WTC11 (cell line): ENCODE results near the gene FAM200B.

- PRO-cap: no peak
Observed at GRCh38 chr4:10180959-10181844, 64.6 kb upstream of the WDR1 start.

DNA sequence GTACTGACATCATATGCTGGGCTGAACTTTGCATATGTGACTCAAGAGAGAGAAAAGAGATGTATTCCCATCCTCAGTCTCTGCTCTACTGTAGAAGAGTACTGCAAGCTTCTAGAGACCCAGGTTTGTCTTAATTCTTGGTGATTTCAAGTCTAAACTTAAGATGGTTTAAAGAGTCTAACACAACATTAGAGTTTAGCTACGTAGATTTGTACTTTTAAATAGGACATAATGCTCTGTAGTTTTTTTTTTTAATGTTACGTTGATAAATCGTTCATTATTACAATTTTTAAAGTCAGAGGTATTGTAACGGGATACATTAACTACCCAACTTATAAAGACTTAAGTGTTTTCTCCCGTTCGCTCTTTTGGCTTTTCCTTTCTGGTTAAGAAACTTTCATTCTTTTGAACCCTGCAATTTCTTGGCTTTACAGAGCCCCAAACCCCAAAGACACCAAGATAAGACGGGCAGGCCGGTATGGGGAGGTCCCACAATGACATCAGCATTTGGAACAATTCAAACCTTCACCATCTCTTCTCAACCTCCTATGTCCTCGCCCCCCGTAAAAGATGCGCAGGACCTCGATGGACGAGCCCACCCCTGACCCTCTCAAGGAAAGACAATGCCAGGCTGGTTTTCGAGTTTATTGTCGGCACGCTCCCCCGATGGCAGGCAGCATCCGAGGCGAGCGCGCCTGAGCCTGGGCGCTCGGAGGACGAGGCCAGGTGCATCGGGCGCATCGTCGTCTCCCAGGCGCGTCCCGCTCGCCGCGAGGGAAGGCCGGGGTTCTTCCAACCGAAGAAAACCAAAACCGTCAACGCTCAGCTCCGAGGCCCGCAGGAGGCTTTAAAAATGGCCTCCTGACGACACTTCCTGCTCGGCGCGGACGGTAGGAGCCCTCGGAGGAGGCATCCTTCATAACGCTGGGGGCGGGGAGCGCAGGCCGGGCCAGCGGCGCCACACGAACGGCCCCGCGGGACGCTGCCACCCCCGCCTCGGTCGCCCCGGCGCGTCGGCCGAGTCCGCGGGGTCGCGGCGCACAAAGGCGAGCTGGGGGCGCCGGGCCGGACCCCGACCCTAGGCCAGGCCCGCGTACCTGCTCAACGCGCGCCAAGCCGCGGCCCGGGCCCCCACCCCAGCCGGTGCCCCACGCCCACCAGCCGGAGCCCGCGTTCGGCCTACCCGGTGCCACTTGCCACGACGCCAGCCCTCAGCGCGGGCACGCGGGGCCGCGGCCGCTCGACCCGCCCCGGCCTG, 846 bp downstream of the ZNF518B start:
- PRO-cap: bidirectional peak, plus-strand start at position 919 of the sequence, minus-strand start at position 863 of the sequence

GRCh38 chr4:10461185-10461866, 4.1 kb upstream of the ZNF518B start:
- PRO-cap: bidirectional peak, plus-strand start at chr4:10461488, minus-strand start at chr4:10461356

DNA sequence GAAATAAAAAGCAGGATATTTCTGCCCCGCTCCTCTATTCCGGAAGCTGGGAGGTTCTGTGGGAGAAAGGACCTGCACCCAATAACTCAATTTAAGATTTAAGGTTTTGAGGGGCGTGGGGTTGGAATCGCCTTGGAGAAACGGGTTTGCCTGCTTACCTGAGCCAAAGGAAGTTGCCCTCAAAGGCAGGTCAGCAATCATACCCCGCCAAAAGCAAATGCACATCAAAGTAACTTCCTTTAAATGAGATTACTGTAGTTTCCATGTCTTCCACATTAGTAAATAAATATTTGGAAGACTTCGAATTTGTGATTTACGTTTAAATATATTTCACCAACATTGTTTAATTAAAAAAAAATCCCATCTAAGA, 999 bp upstream of the HS3ST1 start:
- PRO-cap: no peak

DNA sequence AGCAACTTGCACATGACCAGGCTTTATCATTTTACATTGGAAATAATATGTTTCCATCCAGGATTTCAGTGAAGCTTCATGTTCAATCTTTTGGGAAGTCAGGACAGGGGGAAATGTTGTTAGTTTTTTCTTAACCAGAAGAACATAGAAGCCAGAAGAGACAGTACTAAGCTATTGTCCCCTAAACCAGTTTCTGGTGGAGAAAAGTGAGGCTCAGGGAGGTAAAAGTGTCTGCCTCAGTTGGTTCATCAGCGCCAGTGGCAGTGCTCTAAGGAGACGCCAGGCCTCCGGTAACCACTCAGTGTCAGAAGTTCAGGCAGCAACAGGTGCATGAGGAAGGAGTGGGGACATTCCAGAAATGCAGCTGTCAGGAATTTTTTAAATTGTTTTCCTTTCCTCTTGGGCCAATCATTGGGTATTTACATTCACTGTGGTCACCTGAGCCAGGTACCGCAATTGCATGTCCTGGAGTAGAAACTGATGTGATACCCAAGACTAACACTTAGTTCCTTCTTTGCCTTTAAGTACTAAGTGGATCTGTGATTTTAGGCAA, 40.1 kb upstream of the HS3ST1 start:
- PRO-cap: no peak

- PRO-cap: no peak
Observed at GRCh38 chr4:11624411-11624769, 195.7 kb upstream of the HS3ST1 start.

DNA sequence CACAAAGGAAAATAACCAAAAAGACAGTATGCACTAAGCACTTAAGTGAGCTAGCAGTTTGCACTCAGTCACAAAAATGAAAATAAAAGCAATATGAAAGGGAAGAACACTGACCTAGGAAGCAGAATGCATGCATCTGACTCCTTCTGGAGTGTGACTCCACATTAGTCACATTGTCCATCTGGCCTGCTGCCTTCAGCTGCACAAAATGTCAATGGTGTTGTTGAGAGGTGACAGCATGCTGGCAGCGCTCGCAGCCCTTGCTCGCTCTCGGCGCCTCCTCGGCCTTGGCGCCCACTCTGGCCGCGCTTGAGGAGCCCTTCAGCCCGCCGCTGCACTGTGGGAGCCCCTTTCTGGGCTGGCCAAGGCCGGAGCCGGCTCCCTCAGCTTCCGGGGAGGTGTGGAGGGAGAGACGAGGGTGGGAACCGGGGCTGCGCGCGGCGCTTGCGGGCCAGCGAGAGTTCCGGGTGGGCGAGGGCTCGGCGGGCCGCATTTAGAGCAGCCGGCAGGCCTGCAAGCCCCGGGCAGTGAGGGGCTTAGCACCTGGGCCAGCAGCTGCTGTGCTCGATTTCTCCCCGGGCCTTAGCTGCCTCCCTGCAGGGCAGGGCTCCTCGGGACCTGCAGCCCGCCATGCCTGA, 874.8 kb downstream of the RAB28 start:
- PRO-cap: no peak

GRCh38 chr4:13601021-13601473, 26.5 kb downstream of the BOD1L1 start:
- PRO-cap: no peak

GRCh38 chr4:13603681-13604629, 23.6 kb downstream of the BOD1L1 start:
- PRO-cap: no peak

DNA sequence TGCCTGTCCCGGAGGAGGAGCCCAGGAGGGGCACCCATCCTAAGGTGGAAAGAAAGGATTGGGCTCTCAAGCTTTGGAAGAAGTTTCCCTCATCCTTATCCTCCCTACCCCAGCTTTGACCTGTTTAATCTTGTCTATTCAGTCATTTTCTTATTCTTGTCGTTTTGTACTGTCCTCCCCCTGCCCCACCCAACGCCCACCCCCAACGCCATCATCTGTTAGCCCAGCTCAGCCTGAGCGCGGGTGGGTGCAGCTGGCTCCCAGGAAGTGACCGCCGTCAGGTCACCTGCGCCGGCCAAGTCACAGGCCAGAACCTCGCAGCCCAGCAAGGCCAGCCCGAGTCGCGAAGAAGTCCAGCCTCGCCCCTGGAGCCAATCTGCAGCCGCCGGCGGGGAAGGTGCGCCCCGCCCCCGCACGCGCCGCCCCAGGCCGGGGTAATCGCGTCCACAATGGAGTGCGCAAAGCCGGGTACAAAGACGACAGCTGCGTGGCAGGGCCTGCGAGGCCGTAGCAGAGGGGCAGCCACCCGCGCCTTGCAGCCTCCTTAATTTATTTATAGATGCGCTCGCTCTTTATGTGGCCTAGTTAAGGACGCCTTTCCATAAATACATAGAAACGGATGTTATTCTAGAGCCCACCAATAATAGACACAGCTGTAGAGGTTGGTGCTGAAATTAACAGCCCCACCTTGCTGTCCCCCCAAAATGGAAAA, 139.5 kb upstream of the CPEB2 start:
- PRO-cap: no peak

DNA sequence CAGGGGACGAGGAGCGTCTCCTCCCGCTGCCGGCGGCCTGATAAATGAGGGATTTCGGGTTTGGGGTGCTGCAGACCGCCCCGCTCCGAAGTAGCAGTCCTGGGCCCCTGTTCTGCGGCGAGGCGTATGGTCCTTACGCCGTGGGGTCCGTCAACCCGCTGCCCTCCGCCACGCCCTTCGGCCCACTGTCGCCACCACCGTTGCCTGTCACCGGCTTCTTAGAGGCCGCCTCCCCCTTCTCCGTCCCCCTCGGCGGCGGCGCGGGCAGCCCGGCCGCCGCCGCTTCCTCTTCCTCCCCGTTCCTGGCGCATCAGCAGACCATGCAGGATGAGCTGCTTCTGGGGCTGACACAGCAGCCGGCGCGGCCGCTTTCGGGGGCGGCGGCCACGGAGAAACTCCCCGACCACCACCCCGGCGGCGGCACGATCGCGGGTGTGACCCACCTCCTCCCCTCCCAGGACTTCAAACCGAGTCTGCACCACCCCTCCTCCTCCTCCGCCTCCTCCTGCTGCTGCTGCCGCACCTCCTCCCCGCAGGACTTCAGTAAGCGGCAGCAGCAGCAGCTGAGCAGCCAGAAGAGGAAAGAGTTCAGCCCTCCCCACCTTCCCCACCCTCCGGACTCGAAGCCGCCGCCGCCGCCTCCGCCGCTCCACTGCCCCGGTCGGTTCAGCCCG, 486 bp downstream of the CPEB2 start:
- PRO-cap: bidirectional peak, plus-strand start at position 543 of the sequence, minus-strand start outside the sequence

DNA sequence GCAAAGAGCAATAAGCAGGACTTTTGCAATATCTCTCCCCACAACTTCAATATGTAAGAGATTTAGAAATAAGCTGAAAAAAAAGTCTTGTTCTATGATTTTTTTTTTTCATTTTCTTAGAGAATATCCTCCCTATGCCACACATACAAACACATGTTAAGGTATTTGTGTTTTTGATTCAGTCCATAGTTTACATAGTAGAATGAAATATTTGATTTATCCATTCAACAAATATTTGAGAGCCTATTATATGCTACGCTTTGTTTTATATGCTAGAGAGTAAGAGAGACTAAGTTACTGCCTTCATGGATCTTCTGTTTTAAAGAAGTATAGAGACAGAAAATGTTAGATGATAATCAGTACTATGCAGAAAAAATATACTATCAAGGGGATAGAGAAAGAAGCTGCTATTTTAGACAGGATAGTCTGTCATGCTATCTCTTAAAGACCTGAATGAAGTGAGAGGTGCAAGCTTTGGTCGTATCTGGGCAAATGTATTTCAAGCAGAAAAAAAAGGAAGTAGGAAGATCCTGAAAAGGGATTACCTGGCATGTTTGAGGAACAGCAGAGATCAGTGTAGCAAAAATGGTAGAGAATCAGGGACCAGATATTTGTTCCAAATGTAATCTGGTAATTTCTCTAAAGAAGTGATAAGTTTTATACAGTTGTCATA, 26.1 kb downstream of the CPEB2 start:
- PRO-cap: no peak

GRCh38 chr4:15033882-15034773, 31.8 kb downstream of the CPEB2 start:
- PRO-cap: no peak

GRCh38 chr4:15167724-15168187, 165.5 kb downstream of the CPEB2 start:
- PRO-cap: no peak

GRCh38 chr4:15353295-15353614, 74.6 kb upstream of the C1QTNF7 start:
- PRO-cap: no peak

DNA sequence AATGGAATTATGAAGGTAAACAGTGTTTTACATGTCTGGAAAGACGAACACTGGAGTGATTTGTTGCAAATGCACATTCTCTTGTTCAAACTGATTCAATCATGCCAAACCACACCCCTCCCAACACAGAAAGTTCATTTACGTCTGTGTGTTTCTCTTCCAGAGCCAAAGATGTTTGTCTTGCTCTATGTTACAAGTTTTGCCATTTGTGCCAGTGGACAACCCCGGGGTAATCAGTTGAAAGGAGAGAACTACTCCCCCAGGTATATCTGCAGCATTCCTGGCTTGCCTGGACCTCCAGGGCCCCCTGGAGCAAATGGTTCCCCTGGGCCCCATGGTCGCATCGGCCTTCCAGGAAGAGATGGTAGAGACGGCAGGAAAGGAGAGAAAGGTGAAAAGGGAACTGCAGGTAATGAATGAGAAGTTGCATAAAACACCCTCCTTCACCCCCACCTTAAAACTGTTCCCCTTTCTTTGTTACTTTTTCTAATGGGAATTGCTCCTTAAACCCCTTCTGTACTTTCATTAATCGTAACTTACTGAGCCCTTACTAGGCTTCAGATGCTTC, 7.8 kb downstream of the C1QTNF7 start:
- PRO-cap: no peak

- PRO-cap: no peak
Observed at GRCh38 chr4:15459692-15459971, 10.1 kb upstream of the CC2D2A start.

- PRO-cap: no peak
Observed at GRCh38 chr4:15653313-15653898, 1.8 kb downstream of the FBXL5 start.

GRCh38 chr4:15677384-15678278, 4.0 kb upstream of the FAM200B start:
- PRO-cap: no peak

- PRO-cap: unidirectional peak, plus-strand start at chr4:15681314; bidirectional peak, plus-strand start at chr4:15681854, minus-strand start at chr4:15681485
Observed at GRCh38 chr4:15680968-15681912, at the start of gene FAM200B. FAM200B (plus strand) TSS chr4:15681827.